Trachea (tissue), 1 donor: ENCODE measurements around the genes CNDP2 and CNDP1.

- PRO-cap: unidirectional peak, minus-strand start at chr18:70381611
These were observed 92.6 kb downstream of the SOCS6 start for GRCh38 chr18:70381422-70381956.

GRCh38 chr18:70469631-70470396 is 181.0 kb downstream of the SOCS6 start:
- PRO-cap: no peak

- PRO-cap: no peak
These were observed 965.4 kb downstream of the CBLN2 start for GRCh38 chr18:71578758-71579083.

DNA sequence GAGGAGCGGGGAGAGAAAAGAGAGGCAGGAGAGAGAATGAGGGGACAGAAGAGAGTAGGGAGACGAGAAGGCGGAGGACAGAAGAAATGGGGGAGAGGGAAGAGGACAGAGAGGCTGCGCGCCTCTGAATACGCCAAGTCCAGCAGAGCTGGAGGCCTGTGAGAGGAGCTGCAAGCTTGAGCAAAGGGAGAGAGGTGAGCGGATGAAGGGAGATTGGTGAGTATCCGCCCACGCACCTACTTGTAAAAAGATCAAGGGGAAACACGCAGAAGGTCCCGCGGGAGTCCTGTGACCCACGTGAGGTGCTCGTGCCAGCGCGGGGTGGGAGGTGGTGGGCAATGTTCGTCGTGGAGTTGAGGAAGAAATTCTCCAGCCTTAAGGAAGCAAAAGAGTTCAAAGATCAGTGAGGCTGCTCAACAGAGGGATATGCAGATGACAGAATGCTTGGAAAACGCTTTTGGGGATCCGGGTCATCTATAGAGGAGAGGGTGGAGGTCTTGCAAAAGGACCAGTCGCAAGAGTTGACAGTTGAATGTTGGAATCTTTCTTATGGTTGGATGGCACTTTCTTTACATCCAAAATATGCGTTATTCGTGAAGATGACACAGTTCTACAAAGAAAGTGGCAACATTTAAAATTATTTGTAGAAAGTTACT is 2.1 kb upstream of the NETO1 start:
- PRO-cap: no peak

DNA sequence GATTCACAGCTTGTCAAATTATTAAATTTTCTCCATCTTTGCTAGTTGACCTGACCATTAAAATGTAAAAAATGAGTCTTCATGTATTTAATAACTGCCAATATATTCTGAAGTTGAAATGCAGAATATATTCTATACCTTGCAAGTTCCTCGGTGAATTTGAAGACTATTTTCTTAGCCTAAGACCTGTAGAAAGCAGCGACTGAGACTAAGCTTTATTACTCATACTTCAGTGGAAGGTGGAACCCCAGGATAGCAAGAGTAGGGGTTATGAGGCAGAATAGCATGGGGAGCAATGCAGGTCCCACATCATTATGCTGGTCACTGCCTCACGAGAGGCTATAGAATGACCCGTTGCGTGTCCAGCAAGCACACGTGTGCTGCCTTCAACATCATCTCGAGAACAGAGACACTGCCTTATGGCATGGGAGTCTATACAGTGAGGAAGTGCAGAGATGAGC is 135.6 kb upstream of the NETO1 start:
- PRO-cap: no peak

GRCh38 chr18:73245327-73245937 is 377.6 kb upstream of the NETO1 start:
- PRO-cap: no peak

DNA sequence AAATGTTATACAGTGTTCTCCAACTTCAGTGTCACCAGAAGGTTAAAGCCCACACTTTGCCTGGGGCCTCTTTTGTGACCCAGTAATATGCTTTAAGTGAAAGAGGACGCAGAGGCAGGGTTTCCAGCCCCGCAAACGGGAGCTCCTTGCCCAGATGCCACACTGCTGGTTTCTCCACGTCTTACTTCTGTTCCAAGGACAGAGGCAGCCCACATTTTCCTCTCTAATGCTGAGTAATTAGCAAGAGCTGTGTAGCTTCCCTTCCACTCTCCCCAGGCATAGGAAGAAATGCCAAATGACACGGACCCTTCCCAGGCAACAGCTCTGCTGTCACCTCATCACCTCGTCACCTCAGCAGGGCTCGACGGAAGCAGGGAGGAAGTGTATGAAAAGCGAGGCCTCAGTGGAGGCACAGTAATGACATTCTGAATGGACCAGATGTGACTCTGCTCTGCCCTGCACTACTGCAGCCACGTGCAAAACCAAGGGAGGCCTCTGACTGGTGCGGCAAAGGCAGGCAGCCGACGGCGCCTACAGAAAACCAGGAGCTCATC is 64.6 kb downstream of the FBXO15 start:
- PRO-cap: no peak

DNA sequence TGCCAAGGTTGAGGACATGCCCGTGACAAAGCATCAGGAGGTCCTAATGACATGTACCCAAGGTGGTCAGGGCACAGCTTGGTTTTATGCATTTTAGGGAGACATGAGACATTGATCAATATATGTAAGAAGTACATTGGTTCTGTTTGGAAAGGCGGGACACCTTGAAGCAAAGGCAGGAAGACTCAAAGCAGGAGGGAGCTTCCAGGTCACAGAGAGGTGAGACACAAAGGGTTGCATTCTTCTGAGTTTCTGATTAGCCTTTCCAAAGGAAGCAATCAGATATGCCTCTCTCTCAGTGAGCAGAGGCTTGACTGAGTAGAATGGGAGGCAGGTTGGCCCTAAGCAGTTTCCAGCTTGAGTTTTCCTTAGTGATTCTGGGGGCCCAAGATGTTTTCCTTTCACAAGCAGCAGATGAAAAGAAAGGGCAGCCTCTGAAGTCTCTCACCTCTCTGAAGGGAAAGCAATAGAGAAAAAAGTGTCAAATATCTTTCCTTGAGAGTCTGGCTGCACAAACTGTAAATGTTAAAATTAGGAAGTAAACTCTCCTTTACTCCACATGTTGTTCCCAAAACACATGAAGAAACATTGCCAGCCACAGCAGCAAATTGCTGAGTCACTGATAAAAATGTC is 40.4 kb downstream of the CYB5A start:
- PRO-cap: no peak

GRCh38 chr18:74260682-74261674 is 30.8 kb downstream of the CYB5A start:
- PRO-cap: no peak

DNA sequence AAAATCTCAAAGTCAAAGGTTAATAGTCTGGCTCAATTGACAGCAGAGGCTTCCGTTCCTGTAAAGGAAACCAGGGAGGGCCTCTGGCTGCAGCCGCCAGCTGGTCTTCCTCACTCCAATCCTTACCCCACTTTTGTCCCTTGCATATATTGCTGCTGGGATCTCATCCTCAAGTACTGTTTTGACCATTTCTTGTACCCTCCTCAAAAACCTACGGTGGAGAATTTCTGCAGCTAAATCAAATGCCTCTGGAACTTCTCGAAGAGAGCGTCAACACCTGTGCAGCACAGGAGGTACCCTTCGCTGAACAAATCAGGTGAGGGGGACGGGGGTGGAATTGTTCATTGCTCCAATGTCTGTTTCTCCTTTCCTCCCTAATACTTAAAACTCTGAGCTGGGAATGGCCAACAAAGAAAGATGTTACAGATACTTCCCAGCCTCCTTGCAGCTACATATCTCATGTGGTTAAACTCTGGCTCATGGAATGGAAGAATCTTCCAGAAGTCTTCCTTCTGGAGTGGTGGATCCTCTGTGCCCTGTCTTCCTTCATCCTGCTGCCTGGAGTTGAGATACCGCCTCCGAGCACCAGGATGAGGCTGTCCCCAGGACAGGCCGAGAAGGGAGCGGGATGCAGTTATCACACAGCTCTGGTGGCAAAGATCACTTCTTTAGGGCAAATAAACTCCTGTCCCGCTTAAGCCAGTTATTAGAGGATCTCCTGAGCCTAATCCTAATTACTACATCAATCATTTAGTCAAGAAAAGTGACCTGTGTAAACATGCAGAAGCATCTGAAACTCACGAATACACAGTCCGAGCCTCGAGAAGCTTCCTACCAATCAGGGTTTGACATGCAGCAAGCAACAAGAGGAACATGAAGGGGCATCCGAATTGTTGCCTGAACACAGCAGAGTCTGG is 16.7 kb downstream of the CYB5A start:
- PRO-cap: no peak

GRCh38 chr18:74288035-74288546 is 3.7 kb downstream of the CYB5A start:
- PRO-cap: no peak

- PRO-cap: no peak
These were observed 62.5 kb downstream of the C18orf63 start for GRCh38 chr18:74378009-74378607.

DNA sequence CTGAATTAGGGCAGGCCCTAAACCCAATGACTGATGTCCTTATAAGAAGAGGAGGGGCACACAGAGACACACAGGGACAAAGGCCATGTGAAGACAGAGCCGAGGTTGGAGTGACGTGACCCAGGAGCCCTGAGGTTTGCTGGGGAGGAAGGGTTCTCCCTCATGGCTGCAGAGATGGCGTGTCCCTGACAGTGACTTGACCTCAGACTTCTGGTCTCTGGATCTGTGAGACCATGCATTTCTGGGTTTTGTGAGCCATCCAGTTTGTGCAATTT is 15.8 kb upstream of the CNDP2 start:
- PRO-cap: no peak

DNA sequence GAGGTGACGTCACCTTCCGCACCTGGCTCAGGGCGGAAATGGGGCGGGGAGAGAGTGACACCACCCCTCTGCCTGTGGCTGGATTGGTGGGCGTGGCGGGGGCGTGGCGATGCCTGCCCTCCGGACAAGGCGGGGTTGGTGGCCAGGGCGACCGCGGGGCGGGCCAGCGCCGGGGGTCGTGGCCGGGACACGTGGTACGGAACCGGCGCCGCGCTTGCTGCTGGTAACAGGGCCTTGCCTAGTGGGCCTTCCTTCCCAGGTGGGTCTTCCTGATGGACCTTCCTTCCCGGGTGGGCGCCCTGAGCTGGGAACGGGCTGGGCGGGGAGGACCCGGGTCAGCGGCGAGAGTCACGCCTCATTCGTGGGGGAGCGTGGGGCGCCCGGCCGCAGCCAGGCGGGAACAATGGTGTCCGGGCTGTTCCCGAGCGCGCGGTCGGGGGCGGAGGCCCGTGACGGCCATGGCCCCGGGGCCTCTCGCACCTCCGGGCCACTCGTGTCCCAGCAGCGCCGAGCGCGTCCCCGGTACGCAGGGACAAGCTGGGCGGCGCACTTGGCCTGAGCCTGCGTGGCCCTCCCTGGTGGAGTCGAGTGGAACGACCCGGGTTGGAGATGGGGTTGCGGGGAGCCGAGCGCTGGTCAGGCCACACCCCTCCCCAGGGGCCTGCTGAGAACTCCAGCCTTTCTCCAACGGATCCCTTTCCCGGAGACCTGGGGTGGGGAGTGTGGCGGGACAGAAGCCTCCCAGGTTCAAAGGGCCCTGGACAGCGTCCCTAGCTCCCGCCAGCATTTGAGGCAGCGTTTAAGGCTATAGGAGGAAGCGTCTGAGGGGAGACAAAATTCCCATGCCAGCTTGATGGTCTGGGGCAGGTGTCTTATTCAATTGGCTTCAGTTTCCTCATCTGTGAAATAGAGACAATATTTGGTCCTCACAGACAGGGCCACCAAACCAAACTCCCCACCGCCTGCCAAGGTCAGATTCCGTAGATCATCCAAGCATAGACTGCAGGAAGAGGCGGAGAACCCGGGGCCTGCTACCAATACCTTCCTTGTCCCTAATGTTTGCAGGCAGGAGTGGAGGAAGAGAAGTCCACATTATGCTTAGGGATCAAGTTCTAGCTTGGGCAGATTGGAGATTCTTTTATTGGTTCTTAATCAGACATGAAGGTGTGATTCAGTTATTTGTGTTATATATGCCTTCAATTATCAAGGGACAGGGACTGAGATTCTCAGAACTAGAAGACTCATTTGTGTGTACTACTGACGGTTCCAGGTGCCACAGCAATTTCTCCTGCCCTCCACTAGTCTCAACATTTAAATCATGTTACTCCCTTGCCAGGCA is at the start of gene CNDP2:
Gene CNDP2 (plus strand): TSS at position 191 of the 1,339 bp plus-strand sequence.
- PRO-cap: bidirectional peak, plus-strand start at position 205 of the sequence, minus-strand start outside the sequence; unidirectional peak, plus-strand start at position 706 of the sequence

GRCh38 chr18:74501037-74501933 is 5.1 kb downstream of the CNDP2 start:
- PRO-cap: no peak

- PRO-cap: no peak
These were observed 12.7 kb downstream of the CNDP2 start for GRCh38 chr18:74508826-74509295.

GRCh38 chr18:74534252-74534801 is at the start of gene CNDP1:
Gene CNDP1, plus strand, starts transcription at chr18:74534500.
- PRO-cap: no peak

DNA sequence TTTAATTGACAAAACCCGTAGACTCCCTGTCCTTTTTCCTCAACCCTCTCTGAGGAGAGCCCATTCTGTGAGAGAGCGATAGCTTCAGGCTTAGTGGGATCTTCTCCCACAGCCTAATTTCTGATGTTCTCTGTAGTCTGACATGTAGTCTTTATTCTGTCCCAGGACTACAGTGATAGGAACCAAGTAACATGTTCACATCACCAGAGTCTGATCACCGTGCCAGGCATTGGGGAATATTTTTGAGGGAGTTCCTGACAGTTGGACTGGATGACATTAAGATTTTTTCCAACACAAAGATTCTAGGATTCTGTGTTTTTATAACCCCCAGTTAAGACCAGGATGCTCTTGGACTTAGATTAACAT is 72.2 kb downstream of the ZNF407 start:
- PRO-cap: no peak

DNA sequence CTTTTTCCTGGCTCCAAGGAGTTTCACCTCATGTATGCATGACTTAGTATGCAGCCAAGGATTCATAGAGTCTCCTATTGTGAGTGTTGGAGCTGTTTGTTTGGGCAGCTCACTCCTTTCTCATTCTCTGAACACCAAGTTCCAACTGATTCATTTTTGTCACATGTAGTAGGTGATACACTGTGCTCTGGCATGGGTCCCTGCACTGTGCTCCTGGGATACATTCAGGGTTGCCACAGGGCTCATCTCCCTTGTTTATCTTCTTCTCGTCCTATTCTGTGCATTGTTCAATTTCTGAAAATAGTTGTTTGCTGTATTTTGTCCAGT is 96.7 kb downstream of the ZNF407 start:
- PRO-cap: no peak

- PRO-cap: no peak
These were observed 142.8 kb downstream of the ZNF407 start for GRCh38 chr18:74740209-74741099.